Jejunum (tissue), 1 donor: ENCODE data around the genes SLC10A7, TTC29 and PRMT9.

DNA sequence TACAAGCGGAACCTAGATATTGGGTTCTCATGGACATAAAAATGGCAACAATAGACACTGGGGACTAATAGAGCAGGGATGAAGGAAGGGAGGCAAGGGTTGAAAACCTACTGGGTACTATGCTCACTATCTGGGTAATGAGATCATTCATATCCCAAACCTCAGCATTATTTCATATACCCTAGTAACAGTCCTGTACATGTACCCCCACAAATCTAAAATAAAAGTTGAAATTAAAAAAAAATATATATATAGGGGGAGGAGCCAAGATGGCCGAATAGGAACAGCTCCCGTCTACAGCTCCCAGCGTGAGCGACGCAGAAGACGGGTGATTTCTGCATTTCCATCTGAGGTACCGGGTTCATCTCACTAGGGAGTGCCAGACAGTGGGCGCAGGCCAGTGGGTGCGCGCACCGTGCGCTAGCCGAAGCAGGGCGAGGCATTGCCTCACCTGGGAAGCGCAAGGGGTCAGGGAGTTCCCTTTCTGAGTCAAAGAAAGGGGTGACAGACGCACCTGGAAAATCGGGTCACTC, 135.5 kb downstream of the REELD1 start:
- PRO-cap = no peak

GRCh38 chr4:146408988-146409498, 112.7 kb downstream of the SLC10A7 start:
- PRO-cap = no peak

GRCh38 chr4:146521433-146522527, at the start of gene SLC10A7:
Gene SLC10A7, minus strand, starts transcription at chr4:146521940.
- PRO-cap = unidirectional peak, plus-strand start at chr4:146521569; unidirectional peak, plus-strand start at chr4:146522468

DNA sequence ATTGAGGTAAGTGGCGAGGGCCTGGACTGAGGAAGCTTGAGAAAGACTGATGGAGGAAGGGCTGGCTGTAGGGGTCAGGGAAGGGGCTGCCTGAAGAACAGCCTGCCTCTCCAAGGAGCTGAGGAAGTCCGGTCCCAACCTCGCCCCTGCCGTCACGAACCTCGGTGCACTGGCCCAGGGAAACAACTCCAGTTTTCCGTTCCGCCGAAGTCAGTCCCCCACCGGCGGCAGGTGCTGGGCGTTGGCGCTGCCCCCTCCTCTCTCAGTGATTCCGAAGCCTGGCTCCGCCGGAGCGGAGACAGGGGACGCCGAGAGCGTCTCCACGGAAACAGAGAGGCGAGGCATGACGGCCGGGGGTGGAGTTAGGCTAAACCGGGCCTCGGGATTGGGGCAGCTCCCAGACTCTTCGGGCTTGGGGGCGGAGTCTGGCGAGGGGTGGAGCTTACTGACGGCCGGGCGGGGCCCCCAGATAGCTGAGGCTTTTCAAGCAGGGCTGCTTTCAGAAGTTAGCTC, at the start of gene TTC29:
Gene TTC29 (minus strand): TSS at position 316 of the 513 bp plus-strand sequence.
- PRO-cap = no peak

- PRO-cap = no peak
These were observed 188.3 kb upstream of the EDNRA start for GRCh38 chr4:147292452-147293052.

GRCh38 chr4:147683561-147684424, at the start of gene PRMT9:
Gene PRMT9, minus strand, starts transcription at chr4:147684163.
- PRO-cap = bidirectional peak, plus-strand start at chr4:147684265, minus-strand start at chr4:147684163

DNA sequence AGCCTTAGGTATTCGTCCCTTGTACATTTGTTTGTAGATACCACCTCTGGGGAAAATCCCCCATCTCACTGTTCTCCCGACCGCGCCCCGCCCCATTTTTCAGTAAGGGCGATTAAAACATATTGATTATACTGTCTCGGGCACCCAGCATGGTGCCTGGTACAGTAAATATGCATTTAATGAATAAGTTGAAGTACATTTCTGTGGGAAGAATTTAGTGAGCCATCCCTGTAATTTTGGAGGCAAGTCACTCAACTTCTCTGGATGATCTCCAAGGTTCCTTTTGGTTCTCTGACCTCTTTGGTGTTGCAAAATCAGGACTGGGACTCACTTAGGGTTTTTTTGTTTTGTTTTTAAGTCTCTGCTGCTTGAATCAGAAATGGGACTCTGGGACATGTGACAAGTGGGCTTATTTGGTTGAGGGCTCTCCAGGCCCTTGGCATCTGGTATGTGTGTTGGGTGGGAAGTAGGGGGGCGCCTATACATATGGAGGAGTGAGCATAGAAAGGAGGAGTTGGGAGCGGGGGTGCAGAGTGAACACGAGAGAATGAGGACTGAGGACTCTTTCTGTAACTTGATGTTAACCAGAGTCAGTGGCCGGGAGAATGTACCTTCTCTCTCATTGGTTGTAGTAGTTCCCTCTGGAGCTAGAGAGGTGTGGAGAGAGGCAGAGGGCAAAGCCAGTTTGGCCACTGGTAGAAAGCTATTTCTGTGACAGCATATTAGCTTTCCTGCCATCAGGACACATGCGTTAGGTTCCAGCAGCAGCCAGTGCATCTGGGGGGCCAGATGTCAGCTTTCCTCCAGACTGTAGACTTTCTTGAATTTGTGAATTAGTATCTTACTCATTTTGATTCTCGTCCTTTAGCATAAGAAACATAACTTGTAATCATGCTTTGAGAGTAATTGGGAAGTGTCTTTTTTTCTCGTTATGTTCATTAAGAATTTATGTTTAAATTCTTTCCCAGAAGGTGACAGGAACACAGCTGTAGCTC, 1.9 kb downstream of the ARHGAP10 start:
- PRO-cap = no peak

DNA sequence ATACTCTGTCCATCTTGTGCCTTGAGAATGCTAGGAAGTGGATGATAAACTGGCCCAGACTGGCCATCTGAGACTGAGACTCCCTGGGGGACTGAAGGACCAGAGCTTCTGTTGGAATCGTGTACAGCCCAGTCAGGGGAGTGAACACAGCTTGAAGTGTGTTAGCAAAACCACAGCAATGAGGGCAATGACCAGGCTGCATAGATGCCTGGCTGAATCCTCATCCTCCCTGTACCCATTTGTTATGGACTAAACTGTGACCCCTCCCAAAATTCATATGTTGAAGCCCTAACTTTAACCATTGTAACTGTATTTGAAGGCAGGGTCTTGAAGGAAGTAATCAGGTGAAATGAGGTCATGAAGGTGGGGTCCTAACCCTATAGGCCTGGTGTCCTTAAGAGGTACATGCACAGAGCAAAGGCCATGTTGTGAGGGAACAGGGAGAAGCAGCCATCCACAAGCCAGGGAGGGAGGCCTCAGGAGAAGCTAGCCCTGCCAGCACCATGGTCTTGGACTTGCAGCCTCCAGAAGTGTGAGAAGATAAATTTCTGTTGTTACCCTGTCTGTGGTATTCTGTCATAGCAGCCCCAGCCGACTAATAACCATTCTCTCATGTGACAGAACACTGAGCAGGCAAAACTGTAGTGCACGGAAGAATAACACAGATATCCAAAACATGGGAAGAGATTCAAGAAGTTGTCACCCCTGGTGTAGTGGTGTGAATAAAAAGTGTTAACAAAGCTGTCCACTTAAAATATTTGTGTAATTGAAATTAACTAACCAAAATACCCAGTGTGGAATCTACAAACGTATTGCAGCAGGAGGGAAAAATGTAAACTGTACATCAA, 264.8 kb downstream of the ARHGAP10 start:
- PRO-cap = no peak

GRCh38 chr4:148216586-148217452, 225.4 kb downstream of the NR3C2 start:
- PRO-cap = no peak

DNA sequence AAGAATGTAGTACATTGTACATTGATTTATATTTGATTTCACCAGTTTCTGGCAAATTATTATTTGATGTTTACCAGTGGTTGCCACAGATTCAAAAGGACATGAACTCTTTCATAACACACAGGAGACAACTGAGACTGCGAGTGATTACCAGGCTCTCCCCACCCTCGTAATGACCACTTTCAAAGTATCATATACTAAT, 158.5 kb downstream of the NR3C2 start:
- PRO-cap = no peak

DNA sequence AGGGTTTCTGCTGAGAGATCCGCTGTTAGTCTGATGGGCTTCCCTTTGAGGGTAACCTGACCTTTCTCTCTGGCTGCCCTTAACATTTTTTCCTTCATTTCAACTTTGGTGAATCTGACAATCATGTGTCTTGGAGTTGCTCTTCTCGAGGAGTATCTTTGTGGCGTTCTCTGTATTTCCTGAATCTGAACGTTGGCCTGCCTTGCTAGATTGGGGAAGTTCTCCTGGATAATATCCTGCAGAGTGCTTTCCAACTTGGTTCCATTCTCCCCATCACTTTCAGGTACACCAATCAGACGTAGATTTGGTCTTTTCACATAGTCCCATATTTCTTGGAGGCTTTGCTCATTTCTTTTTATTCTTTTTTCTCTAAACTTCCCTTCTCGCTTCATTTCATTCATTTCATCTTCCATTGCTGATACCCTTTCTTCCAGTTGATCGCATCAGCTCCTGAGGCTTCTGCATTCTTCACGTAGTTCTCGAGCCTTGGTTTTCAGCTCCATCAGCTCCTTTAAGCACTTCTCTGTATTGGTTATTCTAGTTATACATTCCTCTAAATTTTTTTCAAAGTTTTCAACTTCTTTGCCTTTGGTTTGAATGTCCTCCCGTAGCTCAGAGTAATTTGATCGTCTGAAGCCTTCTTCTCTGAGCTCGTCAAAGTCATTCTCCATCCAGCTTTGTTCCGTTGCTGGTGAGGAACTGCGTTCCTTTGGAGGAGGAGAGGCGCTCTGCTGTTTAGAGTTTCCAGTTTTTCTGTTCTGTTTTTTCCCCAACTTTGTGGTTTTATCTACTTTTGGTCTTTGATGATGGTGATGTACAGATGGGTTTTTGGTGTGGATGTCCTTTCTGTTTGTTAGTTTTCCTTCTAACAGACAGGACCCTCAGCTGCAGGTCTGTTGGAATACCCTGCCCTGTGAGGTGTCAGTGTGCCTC, 119.7 kb downstream of the NR3C2 start:
- PRO-cap = no peak

DNA sequence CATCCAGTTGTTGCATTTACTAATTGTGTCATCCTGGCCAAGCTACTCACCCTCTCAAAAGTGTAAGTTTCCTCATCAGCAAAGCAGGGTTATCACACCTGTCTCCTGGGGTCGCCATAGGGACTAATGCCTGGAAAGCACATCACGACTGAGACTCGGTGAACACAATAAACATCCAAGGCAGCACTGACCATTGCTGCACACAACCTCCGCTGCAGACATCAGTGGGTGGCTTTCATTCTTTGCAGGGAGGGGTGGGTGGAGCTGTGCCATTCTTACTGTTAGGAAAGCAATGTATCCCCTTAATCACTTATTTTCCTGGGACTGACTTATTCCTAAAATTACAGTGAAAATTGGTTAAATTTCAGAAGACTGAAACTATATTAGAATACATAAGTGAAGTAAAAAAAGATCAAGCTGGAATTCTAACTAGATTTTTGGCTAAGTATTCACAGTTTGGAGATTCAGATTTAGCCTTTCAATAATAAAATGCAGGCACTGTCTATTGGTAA, 30.1 kb downstream of the NR3C2 start:
- PRO-cap = no peak

GRCh38 chr4:150039619-150040233, 38.5 kb upstream of the DCLK2 start:
- PRO-cap = no peak

DNA sequence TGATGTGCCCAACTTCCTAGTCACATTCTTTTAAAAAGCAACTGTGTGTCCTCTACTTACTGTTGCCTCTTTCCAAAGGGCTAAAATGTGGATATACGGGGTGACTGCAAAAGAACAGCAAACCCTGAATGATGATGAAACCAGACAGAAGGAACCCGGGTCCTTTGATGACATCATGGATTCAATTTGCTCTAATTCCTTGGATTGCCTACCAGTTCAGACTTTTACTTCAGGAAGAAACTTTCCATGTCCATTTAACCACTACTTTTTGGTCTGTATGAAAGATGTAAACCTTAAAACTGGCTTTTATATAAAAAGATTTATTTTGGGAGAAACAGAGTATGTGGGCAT, 190.9 kb upstream of the MAB21L2 start:
- PRO-cap = no peak

- PRO-cap = no peak
These were observed 71.8 kb upstream of the PRSS48 start for GRCh38 chr4:151204797-151205853.

- PRO-cap = no peak
These were observed 50.7 kb upstream of the PRSS48 start for GRCh38 chr4:151225842-151226997.

DNA sequence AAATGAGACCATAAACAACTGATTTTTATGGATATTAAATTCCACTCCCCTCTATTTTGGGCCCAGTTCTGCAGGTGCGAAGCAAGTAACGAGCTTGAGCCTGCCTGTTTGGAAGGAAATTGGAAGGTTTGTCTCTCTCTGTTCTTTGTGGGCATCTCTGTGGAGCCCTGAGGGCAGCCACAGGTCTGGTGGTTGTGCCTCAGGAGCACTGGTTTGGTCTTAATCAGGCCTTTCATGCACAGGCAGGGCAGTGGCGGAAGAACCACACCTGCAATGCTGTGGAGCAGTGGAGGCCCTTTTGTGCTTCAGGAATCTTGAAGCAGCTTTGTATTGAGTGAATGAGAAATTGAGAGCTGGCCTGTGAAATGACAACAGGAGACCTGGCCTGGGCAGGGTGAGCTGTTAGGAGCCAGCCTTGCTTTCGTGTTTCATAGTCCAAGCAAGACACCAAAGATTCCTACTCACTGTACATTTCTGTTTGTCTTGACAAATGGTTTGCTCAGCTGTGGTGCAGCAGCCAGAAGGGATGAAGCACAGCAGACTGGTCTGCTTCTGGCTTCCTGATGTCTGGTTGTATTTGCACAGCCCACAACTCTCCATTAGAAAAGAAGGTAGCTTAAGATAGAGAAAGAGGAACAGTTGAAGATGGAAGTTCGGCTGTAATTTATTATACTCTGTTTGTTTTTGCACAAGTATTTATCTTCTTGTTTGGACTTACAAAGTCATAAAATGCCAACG, 96.6 kb downstream of the GATB start:
- PRO-cap = no peak

DNA sequence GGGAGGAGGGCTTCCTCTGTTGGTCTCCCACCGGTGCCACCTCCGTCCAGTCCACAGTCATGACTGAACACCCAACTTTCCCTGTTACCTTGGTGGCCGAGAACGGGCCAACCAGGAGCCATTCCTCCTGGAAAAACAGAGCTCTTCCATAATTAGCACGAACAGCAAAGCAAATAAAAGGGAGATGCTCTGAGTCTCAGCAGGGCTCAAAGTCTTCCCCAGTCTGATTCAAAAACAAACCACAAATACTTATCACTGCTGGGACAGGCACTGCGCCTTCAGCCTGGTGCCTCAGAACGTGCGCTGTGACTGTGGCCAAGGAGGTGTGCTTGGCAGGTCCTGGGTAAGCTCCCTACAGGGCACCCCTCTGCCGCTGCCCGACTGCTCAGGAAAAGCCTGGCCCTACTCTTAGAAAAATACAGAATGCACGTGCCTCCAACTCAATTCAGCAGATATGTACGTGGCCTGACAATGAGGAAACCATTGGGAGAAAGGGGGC, 87.0 kb downstream of the GATB start:
- PRO-cap = no peak

DNA sequence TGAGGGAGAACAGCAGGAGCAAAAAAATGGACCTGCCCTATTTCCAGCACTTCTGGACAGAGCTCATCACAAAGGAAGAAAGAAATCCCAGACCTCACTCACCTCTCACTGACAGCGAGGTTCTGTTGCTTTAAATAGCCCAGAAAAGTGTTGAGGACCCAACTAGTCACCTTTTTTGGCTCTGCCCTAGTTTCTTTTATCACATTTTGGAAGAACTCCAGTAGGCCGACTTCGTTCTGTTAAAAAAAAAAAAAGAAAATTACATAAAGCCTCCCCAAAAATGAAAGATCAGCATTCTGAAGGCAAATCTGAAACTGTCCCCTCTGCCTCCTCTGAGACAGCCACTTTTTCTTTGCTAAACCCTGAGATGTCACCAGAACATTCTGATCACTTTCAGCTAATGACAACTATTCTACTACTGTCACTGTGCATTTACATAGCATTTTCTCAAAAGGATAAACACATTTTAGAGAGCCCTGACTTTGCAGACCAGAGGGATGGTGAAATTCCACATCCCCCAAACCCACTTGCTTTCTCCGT, 72.2 kb downstream of the GATB start:
- PRO-cap = no peak

GRCh38 chr4:151951750-151952071, 190.9 kb upstream of the GATB start:
- PRO-cap = no peak